ENCODE measurements around a stretch of chr2.

DNA sequence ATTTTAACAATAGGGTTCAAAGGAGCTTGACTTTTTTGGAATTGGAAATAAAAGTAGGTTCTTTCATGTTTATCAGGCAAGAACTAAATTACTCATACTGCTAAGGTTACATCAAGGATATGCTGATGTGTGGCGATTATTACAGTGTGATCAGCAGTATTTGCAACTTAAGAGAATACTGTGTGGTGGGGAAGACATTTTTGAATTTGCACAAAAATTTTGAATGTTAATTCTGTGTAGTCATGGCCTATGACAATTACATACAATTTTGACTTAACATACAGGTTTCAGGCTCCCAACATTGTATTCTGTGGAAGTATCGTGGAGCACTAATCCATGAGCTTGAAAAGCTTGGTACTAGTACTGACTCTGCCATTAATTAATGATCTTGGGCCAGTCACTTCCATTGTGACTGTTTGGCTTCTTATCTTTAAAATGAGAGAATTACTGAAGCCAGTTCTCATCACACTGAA lies 30.2 kb upstream of the CCDC138 start:
- RRBS = no CpG with 5 or more reads among the region's 2 CpGs

DNA sequence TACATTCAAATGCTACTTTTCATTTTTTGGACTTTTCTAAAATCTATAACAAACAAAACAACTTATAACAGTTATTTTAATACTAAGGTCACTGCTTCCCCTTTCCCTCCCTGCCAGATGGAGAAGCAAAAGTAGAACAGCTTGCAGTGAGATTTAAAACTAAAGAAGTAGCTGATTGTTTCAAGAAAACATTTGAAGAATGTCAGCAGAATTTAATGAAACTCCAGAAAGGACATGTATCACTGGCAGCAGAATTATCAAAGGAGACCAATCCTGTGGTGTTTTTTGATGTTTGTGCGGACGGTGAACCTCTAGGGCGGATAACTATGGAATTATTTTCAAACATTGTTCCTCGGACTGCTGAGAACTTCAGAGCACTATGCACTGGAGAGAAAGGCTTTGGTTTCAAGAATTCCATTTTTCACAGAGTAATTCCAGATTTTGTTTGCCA lies 4.1 kb upstream of the CCDC138 start:
- RRBS = no CpG with 5 or more reads among the region's 4 CpGs

- RRBS = no CpG with 5 or more reads among the region's 5 CpGs
Measured at GRCh38 chr2:108904473-108905247, 84.4 kb downstream of the EDAR start.

DNA sequence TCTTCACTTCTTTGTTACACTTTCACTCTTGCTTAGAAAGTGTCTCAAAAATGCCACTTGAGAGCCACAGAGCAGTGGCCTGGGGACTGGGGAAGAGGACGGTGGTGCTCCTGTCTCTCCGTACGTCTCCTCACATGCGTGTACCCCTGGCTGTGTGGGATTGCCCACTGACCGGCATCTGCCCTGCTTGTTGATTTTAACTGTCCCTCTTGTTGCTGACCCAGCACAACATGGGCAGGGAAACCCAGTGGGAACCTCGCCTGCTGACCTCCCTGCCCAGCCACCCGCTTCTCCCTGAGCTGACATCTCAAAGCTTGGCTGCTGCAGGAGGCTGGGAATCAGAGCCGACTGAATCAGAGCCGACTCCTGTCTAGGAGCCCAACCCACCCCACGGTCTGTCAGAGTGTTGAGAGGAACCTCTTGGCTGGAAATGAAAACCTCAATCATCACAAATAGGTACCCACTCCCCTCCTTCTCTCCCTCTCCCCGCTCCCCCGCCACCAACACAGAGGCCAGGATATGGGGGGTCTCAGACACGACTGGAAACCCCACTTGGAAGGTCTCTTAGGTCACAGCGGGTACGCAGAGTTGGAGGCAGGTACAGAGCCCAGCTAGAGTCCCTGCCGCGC lies 944 bp downstream of the EDAR start:
- RRBS = no CpG with 5 or more reads among the region's 17 CpGs

GRCh38 chr2:109173717-109174572 lies 44.9 kb downstream of the SH3RF3 start:
- RRBS = no CpG with 5 or more reads among the region's 11 CpGs

DNA sequence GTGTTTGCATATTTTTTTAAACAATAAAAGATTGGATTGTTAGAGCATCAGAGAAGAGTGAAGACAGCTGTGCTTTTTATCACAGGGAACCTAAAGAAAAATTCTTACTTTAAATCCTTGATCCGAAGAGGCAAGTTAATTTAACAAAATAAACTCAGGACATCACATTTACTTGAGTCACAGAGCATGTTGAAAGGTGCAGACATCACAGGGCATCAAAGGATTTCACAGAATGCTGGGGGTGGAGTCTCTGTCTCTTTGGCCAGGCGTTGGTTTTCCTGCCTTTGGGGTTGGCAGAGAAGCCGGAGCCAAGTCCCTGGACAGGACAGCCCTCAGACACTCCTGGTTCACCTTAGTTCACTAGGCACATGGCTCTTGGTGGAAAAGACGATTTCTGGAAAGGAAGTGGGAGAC lies 56.3 kb downstream of the SH3RF3 start:
- RRBS = no CpG with 5 or more reads among the region's 4 CpGs

GRCh38 chr2:109201369-109201949 lies 72.5 kb downstream of the SH3RF3 start:
- RRBS = no CpG with 5 or more reads among the region's 11 CpGs

- RRBS = no CpG with 5 or more reads among the region's 7 CpGs
Measured at GRCh38 chr2:109351091-109351594, 222.1 kb downstream of the SH3RF3 start.

DNA sequence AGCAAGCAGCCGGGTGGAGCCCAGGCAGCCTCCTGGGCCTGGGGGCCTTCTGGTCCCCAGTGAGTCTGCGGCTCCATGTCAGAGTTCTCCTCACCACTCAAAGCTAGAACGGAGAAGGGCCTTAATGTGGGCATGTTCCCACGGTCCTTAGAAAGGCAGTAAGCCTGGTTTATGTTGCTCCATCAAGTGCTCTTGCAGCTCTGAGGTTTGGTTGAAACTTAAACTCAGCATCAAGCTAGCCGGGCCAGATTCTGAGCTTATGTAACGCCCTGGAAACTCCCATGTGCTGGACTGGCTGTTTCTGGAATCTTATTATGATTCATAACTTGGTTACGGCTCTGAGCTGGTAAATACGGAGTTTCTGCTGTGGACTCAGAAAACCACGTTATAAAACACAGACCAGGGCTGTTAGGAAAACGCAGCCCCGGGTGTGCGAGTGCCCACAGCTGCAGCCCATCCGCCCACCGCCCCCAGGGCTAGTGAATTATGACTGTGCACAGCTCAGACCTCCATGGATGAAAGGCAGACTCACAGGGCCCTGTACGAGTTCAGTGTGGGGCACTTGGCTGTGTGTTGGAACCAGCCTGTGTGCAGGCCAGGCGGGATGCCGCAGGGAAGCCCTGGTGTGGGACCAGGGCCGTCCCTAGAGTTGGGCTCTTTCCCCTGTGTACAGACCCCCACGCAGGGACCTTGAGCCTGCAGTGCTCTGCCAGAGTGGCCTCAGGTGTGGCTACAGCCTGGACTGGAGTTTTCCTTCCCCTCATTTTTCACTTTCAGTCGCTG lies 99.6 kb downstream of the SEPTIN10 start:
- RRBS = no CpG with 5 or more reads among the region's 20 CpGs

DNA sequence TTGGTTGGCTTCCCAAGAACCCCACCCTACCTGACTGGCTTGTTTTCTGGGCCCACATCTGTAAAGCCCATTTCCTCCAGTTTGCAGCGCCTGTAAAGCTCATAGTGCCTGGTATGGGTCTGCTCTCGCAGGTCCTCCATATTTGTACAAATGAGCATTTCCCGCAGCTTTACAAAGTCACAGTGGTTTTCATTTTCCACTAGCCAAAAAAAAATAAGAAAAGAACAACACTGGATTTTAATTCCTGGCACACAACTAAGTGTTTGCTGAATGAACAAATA lies 49.5 kb downstream of the SEPTIN10 start:
- RRBS = no CpG with 5 or more reads among the region's 3 CpGs

DNA sequence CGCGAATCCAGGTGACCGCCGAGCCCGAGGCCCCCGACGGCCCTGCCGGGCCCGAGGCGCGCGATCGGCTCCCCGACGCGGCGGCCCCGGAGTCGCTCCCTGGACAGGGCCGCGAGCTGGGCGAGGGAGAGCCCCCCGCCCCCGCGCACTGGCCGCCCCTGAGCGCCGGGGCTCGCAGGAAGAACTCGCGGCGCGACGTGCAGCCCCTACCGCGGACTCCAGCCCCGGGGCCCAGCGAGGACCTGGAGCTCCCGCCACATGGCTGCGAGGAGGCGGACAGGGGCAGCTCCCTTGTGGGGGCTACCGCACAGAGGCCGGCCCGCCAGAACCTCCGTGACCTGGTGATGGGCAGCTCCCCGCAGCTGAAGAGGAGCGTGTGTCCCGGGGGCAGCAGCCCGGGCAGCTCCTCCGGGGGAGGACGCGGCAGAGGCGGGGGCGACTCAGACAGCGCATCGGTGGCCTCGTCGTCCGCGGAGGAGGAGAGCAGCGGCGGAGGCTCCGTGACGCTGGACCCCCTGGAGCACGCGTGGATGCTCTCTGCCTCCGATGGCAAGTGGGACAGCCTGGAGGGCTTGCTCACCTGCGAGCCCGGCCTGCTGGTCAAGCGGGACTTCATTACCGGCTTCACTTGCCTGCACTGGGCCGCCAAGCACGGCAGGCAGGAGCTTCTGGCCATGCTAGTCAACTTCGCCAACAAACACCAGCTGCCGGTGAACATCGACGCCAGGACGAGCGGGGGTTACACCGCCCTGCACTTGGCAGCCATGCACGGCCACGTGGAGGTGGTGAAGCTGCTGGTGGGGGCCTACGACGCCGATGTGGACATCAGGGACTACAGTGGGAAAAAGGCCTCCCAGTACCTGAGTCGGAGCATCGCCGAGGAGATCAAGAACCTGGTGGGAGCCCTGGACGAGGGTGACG lies 869 bp downstream of the SOWAHC start:
- RRBS = 31% methylated on average over 51 of the region's 90 CpGs

DNA sequence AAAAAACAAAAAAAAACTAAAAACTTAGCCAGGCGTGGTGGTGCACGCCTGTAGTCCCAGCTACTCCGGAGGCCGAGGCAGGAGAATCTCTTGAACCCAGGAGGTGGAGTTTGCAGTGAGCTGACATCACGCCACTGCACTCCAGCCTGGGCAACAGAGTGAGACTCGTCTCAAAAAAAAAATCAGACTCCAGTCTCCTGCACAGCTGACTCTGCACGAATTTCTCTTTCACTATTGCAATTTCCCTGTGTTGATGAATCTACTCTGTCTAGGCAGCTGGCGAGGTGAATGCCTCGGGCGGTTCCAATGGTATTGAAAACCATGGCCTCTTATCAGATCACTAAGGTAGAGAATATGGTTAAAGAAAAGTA lies 30.0 kb downstream of the SOWAHC start:
- RRBS = no CpG with 5 or more reads among the region's 10 CpGs

DNA sequence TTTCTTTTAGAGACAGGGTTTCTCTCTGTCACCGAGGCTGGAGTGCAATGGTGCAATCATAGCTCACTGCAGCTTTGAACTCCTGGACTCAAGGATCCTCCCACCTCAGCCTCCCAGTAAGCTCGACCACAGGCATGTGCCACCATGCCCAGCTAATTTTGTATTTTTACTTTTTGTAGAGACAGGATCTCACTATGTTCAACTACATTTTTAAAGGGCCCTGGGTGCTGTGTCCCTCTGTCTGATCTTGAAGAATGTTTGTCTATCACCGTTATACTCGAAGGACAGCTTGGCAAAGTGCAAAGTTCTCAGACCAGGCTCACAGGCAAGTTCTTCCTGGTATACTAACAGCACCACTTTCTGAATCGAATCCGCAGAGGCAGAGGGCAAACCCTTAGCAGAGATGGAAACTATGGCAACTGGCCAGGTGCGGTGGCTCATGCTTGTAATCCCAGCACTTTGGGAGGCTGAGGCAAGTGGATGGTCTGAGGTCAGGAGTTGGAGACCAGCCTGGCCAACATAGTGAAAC lies 60.9 kb downstream of the SOWAHC start:
- RRBS = no CpG with 5 or more reads among the region's 7 CpGs

GRCh38 chr2:109699630-109700050 lies 85.5 kb downstream of the SOWAHC start:
- RRBS = no CpG with 5 or more reads among the region's 7 CpGs

DNA sequence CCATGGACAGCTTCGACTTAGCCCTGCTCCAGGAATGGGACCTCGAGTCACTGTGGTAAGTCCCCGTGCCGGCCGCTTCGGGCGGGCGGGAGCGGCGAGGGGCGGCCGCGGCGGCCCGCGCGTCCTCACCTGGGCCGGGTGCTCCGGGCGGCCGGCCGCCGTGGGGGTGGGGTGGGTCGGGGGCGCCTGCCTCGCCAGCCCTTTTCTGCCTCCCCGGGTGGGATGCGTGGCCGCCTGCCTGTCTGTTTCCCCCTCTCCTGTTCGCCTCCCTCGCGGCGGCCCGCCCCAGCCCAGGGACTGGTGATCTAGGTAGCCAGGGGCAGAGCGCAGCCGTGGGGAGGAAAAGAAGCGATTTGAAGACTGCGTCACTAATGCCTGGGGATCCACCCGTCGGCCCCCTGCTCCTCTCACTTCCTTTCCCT lies 33.4 kb upstream of the RGPD5 start:
- RRBS = no CpG with 5 or more reads among the region's 40 CpGs

DNA sequence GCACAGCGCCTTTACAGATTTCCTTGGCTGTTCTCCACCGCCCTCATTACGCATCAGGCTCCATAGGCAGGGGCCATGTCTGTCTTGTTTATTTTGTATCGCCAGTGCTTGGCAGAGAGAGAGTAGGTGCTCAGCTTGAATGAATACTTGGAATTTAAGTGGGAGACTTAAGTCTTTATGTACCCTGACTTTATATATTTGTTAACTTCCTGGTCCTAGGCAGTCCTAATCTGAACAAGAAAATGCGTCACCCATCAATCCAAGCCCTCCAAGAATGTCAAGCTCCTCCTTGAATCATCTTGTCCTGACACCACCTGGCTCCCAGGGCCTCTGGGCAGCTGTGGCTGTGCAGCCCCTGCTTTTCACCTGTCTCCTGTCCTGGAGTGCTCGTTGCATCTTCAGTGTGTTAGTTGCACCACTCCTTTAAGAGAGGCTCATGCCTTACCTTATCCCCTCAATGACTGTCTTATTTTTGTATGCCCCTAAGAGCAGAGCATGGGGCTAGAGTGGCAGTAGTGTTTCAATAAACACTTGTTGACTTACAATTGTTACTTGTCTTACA lies 11.2 kb downstream of the MALL start:
- RRBS = no CpG with 5 or more reads among the region's 6 CpGs

DNA sequence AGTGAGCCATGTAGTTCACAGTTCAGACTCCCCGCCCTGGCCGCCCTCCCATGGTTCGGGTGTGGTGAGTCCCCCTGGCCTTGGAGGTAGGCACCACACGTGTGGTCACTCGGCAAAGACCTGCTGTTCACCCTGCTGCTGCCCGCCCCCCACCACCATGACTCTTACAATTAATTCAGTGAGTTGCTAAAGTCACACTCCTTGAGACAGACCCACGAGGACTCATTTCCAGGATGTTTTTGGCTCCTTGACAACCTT lies 5.1 kb upstream of the MALL start:
- RRBS = no CpG with 5 or more reads among the region's 7 CpGs

- RRBS = no CpG with 5 or more reads among the region's 49 CpGs
Measured at GRCh38 chr2:110610176-110610722, 33.2 kb upstream of the RGPD6 start.

- RRBS = no CpG with 5 or more reads among the region's 3 CpGs
Measured at GRCh38 chr2:110780403-110780868, 48.1 kb downstream of the ACOXL start.

DNA sequence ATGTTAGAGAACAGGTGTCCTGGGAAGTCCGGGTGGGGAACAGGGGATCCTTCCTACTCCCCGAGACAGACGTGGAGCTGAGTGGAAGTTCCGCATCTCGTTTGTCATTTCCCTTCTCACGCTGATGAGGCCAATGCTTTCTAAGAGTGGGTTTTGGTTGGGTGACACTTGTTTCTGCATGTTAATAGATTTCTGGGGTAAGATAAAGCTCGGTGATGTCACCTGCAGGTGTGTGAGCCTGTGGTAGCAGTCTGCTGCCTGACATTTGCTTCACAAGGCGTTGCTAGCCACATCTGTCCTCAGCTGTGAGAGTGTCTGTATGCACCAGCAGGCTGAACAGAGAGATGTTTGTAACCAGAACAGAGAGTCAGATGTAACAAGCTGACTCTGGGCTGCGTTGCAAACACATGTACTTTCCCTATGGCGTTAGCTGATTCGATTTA lies 125.9 kb downstream of the ACOXL start:
- RRBS = no CpG with 5 or more reads among the region's 11 CpGs